Heart (tissue), 3 donors: ENCODE measurements around the genes SIK1, DNMT3L and LRRC3.

- RAMPAGE, long total RNA, 2 experiments = no peak in any of the 2 experiments
Observed at GRCh38 chr21:43348893-43349468, 78.0 kb downstream of the SIK1 start.

- RAMPAGE, long total RNA, 2 experiments = no peak in any of the 2 experiments
Observed at GRCh38 chr21:43369107-43369623, 57.8 kb downstream of the SIK1 start.

DNA sequence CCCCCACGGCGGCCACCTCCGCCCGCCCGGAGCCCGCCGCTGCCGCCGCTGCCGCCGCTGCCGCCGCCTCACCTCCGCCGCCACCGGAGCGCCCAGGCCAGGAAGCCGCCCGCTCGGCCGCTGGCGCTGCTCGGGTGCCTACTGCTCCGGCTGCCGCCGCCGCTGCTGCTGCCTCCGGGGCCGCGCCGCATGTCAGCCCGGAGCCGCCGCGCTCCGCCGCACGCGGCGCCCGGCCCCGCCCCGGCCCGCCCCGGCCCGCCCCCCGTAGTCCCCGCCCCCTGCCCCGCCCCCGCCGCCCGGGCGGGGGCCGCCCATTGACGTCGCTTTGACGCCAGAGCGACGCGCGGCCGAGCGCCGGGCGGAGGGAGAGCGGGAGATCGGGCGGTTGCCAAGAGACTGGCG, at the start of gene SIK1:
Gene SIK1, minus strand, starts transcription at position 194 of the 402 bp plus-strand sequence.
- RAMPAGE, long total RNA, 2 experiments = no peak in any of the 2 experiments

GRCh38 chr21:43463344-43463872, 36.5 kb upstream of the SIK1 start:
- RAMPAGE, long total RNA, 2 experiments = no peak in any of the 2 experiments

- RAMPAGE, long total RNA, 2 experiments = no peak in any of the 2 experiments
Observed at GRCh38 chr21:43711926-43712900, 6.7 kb upstream of the PDXK start.

DNA sequence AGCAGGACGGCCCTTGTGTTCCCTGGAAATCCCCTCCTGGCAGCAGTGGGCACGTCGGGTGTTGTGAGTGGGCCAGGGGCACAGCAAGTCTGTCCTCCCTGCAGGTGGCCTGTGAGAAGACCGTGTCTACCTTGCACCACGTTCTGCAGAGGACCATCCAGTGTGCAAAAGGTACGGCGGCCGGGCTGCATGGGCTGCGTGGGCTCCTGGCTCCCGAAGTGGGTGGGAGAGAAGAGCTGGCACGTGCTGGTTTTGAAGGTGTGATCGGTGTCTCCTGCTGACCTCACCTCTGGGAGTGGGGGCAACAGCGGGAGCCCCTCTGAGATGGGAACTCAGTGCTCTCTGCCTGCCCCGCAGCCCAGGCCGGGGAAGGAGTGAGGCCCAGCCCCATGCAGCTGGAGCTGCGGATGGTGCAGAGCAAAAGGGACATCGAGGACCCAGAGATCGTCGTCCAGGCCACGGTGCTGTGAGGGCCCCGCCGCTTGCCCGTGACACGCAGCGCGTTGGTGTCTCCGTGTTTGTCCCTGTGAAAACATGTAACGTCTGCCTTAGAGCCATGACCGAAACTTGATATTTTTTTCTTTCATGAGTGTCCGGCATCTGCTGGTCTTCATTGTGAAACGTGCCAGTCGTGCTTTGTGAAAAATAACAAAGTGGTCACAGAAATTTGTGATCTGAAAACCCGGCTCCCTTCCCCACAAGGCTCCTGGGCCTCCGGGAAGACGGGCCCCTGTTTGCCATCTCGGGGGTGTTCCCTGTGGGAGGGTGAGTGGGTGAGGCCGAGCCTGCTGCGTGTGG, 20.3 kb downstream of the CSTB start:
- RAMPAGE, long total RNA, 2 experiments = no peak in any of the 2 experiments

GRCh38 chr21:43756650-43757494, 19.2 kb downstream of the CSTB start:
- RAMPAGE, long total RNA, 2 experiments = no peak in any of the 2 experiments

DNA sequence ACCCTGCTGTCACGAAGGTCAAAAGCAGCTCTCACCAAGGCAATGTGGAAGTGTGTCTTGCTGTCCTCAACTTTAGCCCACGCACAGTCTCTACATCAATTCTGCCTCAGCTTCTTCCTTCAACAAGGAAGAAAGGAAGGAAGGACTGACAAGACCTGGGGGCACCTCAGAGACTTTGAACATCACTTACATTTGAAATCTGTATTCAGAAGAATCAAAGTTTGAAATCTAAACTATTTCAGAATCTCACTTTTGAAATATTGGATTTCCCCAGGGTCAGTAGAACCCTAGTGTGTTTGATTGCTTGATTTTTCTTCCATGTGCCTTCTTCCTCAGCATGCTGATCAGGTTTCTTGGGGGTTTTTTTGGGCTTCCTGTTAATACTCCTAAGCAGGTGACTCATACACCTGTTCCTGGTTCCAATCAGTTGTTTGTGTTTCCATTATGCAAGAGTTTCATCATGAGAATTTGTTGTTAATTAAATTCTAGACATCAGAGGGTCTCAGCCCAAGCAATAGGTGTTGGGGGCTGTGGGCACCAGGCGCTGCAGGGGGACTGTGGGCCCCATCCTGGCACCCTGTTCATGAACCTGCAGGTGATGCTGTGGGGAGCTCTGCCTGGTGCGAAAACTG, 6.6 kb upstream of the CSTB start:
- RAMPAGE, long total RNA, 2 experiments = no peak in any of the 2 experiments

DNA sequence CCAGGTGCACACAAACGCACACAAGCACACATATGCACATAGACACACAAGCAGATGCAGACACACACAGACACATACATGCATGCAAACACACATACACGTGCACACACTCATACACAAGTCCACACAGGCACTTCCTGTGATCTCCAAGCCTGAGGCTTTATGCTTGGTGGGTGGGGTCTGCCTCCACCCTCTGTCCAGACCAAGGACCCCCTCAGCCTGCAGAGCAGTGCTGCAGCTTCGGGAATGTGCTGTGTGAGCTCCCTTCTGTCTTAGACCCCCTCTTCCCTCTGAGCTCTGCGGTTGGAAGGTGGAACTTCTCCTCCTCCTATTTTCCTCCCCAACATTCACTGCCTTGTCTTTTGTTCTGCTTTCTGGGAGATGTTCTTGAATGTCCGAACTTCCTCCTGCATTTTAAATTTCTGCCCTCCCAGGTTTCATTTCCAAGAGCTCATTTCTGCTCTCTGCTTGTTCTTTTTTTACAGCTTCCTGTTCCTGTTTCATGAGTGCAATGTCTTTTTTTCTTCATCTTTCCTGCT, 29.2 kb downstream of the RRP1 start:
- RAMPAGE, long total RNA, 2 experiments = no peak in any of the 2 experiments

DNA sequence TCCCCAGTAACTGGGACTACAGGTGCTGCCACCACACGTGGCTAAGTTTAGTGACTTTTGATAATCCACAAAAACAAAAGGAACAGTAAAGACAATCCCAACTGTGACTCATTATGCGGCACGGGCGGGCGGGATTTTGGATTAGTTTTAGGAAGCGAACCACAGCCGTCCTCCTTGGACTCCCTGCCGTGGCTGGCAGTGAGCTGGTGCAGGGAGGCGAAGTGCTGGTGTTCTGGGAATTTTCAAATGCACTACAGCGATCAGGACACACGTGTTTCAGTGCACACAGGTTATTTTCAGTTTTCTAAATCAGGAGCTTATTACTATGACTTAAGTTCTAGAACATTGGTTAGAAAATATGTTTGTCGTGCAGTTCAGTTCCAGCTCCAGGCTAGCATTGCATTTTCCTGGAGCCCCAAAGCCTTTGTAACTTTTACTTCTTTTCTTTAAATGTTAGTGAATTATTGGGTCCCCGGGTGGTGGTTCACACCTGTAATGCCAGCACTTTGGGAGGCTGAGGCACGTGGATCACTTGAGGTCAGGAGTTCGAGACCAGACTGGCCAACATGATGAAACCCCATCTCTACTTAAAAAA, 5.0 kb downstream of the AGPAT3 start:
- RAMPAGE, long total RNA, 2 experiments = no peak in any of the 2 experiments

- RAMPAGE, long total RNA, 2 experiments = no peak in any of the 2 experiments
Observed at GRCh38 chr21:44035309-44035497, 23.1 kb downstream of the TRAPPC10 start.

- RAMPAGE, long total RNA, 2 experiments = no peak in any of the 2 experiments
Observed at GRCh38 chr21:44059562-44060129, 47.5 kb downstream of the TRAPPC10 start.

- RAMPAGE, long total RNA, 2 experiments = no peak in any of the 2 experiments
Observed at GRCh38 chr21:44086504-44087122, 20.6 kb upstream of the PWP2 start.

- RAMPAGE, long total RNA, 2 experiments = no peak in any of the 2 experiments
Observed at GRCh38 chr21:44261757-44262167, at the start of gene DNMT3L. Gene DNMT3L (minus strand): TSS chr21:44261897.

DNA sequence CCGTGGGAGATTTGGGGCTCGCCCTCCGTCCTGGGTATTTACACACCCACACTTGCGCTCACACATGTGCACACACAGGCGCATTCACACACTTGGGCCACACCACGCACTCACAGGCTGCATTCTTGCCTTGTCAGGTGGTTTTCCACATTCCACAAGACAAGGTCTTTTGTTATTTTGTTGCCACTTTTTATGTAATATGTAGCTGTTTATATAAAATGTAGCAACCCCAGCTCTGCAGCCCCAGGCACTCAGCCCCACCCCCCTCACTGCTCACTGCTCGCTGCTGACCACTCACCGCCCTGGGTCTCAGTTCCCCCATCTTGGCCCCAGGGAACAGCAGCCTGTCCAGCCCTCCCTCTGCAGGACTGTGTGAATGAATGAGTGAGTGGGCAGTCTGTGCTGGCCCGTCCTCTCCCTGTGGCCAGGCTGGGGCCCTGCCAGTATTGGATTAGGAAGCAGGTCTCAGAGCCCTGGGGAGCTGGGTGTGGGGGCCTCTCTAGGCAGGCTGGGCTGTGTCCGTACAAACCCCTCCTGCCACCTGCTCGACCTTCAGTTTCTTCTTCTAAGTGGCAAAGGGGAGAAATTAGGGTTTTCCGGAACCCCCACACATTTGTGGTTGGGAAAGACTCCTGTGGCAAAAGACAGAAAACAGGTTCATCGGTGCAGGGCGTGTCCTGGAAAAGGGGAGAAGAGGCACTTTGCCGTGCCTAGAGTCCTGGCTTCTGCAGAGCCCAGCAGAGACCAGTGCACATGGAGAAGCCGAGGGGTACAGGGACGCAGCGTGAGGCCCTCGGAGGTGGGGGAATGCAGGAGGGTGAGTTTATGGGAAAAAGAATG, 7.7 kb downstream of the PFKL start:
- RAMPAGE, long total RNA, 2 experiments = no peak in any of the 2 experiments

- RAMPAGE, long total RNA, 2 experiments = no peak in any of the 2 experiments
Observed at GRCh38 chr21:44455095-44455598, at the start of gene LRRC3. Gene LRRC3 (plus strand): TSS chr21:44455510.

DNA sequence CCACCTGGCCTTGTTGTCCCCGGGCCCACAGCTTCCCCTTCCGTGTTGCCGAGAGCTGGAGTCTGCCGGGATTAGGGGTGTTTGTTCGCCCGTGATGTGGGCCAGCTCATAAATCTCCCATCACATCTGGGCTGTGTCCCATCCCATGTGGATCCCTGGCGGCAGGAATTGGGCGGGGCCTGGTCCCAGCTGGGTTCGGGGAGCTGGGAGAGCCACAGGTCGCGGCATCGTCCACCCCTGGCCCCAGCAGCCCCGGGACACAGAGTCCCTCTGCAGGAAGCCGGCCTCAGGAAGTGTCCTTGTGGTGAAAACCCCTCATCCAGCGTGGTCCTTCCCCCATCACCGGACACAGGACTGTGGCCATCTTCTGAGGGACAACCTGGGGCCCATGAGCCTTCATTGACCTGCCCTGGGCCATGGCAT, 259 bp upstream of the KRTAP10-6 start:
- RAMPAGE, long total RNA, 2 experiments = no peak in any of the 2 experiments

- RAMPAGE, long total RNA, 2 experiments = no peak in any of the 2 experiments
Observed at GRCh38 chr21:44874268-44875265, 1.1 kb upstream of the PTTG1IP start.

GRCh38 chr21:44878504-44879085, 5.1 kb upstream of the PTTG1IP start:
- RAMPAGE, long total RNA, 2 experiments = no peak in any of the 2 experiments

DNA sequence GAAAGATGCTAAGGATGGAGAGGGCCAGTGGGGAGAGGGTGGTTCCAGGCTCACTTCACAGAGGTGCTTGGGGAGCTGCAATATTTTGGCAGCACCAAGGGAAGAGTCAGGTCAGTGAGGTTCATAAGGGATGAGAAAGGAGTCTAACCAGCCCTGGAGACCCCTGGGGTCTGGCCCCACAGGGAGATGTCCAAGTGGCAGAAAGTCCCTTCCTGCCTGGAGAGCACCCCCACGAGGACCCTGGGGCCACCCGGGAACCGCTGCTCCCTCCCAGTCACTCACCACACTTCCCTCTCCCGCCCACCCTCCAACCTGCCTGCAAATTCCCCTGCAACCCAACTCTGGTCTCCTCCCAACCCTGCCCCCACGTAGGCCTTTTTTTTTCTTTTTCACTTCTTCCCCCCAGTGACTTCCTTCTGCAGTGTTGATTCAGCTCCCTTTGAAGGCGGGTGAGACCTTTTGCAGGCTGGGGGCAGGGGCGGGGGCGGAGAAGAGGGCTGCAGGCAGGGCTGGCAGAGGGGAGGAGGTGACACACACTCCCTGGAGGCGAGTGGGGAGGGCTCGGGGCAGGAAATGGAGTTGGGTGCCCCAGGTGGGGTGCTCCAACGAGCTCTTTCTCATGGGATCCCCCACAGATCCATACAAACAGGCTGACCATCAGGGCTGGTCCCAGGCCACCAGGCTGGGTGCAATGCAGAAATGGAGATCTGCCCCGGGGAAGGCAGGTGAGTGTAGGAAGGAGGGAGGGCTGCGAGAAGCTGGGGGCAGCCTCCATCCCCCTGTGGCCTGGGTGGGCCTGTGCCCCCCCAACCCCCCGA, 6.7 kb upstream of the ITGB2 start:
- RAMPAGE, long total RNA, 2 experiments = no peak in any of the 2 experiments